ENCODE results near the gene MPL.

DNA sequence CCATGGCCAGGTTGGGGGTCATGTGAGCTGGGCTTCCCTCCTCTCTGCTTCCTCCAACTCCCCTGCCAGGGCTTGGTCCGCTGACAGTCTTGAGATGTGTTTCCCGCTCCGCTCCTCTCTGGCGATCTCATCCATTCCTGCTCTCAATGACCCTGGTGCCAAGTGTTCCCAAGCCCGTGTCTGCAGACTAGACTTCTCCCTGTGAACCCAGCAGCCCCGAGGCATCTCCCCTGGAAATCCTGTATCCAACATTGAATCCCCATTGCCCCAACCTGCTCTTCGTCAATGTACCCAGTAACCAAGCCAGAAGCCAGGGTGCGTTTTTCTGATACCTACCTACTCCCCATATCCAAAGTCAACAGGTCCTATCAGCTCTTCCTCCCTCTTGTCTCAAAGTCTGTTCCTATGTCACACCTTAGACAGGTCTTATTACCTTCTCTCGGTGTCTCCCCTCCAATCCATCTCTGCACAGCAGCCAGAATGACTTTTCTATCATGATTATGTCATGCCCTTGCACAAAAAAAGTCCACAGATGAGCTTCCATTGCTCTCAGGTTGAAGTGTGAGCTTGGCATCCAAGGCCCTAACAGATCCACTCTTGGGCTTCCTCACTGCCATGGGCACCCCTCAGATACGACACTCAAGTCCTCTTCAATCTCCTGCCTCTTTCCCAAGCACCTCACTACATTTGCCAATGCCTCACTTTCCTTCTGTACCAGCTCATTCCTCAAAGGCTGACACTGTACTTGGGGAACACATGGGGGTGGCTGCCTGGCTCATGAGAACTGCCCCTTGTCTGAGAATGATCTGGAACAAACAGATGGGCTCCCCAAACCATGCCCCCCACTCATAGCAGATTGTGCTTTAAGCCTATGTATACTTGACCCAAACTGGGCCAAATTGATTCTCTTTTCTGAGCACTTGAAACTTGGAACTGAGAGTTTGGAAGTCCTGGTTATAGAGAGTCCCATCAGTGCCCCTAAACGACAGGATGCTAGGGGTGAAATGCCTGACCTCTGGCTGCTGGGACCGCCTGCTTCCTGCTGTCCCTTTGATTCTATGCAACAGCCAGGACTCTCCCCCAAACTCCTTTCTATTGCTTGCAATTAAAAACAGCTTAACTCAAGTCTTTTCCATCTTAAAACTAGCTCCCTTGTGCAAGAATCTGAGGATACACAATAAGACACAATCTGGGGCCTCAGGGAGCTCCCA lies 5.1 kb downstream of the C1orf210 start:
- PRO-cap, 2 experiments, result no peak in any of the 2 experiments

- PRO-cap, 2 experiments, result no peak in any of the 2 experiments
Observed at GRCh38 chr1:43284460-43285240, 731 bp downstream of the C1orf210 start.

- PRO-cap, 2 experiments, result no peak in any of the 2 experiments
Observed at GRCh38 chr1:43302589-43303115, 1.9 kb downstream of the TIE1 start.

DNA sequence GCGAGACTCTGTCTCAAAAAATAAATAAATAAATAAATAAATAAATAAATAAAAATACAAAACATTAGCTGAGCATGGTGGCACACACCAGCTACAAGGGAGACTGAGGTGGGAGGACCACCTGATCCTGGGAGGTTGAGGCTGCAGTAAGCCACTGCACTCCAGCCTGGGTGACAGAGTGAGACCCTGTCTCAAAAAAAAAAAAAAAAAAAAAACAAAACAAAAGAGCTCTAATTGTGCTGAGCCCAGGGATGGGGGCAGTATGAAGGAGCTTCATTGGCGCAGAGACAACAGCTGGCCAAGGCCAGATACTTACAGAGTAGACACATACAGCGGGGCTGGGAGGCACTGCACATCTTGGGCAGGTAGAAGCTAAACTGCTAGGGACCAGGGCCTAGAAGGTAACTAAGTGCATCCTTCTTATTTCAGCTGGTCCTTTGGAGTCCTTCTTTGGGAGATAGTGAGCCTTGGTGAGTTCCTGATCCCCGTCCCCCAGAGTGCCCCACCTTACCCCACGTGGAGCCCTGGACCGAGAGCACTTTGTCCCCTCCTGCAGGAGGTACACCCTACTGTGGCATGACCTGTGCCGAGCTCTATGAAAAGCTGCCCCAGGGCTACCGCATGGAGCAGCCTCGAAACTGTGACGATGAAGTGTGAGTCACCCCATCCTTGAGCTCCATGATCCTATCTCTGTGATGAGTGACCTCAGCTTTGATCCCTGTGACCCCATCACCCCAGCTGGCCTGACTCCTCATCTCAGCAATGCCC lies 16.6 kb upstream of the MPL start:
- PRO-cap, 2 experiments, result no peak in any of the 2 experiments

- PRO-cap, 2 experiments, result no peak in any of the 2 experiments
Observed at GRCh38 chr1:43330082-43330566, 7.5 kb upstream of the MPL start.

- PRO-cap, 2 experiments, result no peak in any of the 2 experiments
Observed at GRCh38 chr1:43337547-43338120, at the start of gene MPL. TSS of gene MPL (plus strand) at chr1:43337818.

- PRO-cap, 2 experiments, result peak in 2 of 2 experiments; most common plus-strand start chr1:43349109 (in 2); most common minus-strand start chr1:43349001 (in 1)
Observed at GRCh38 chr1:43348869-43349819, 9.6 kb upstream of the CDC20 start.

DNA sequence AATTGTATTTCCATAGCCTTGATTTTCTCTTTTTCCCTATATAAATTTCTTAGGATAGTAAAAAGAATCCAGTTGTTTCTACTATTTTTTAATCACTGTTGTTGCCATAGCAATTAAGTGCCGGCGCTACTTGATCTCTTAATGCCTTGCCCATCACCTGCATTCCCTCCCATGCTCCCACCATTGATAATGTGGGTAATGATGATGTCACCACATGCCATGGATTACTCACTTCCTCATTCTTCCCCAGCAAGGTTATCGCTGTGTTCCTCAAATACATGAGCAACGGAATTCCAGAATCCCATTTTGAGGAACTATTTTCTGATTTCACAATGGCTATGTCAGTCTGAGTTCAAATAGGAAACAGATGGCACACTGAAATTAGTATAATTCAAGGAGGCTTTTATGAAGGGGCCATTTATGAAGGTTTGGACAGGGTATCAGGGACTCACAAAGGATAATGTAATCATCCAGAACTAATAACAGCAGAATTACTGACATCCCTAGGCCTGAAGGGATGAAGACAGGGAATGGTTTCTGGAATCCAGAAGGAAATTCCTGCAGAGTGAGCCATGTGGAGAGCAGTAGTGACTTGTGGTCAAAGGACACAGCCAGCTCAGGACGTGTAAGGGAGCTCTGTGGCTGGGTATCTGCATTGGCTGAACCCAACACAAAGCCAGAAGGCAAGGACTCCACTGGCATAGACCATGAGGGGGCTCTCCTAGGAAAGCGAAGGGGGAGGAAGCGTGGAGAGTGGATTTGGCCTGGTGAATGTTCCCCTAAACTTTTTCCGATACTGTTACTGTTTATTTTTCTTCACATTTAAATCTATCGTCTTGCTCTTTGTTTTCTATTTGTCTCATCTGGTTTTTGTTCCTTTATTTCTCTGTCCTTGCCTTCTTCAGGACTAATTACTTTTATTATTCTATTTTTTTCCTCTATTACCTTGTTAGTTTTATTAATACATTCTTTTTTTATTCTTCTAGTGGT lies 19.0 kb upstream of the HYI start:
- PRO-cap, 2 experiments, result no peak in any of the 2 experiments

DNA sequence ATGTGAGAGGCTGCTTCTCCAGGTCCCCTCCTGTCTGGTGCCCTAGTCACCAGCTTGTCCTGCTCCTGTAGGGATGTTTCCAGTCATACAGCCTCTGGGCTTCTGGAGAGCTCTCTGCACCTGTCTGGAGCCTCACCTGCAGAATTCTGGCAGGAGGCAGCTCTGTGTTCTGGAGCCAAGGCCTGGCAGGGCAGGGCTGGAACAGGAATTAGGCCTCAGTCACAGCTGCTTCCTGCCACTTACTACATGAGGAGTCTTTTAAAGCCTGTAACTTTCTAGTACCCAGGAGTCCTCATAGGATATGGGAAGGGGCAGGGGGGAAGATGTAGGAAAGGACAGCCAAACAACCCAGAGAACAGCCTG lies 31.5 kb upstream of the ARTN start:
- PRO-cap, 2 experiments, result no peak in any of the 2 experiments

DNA sequence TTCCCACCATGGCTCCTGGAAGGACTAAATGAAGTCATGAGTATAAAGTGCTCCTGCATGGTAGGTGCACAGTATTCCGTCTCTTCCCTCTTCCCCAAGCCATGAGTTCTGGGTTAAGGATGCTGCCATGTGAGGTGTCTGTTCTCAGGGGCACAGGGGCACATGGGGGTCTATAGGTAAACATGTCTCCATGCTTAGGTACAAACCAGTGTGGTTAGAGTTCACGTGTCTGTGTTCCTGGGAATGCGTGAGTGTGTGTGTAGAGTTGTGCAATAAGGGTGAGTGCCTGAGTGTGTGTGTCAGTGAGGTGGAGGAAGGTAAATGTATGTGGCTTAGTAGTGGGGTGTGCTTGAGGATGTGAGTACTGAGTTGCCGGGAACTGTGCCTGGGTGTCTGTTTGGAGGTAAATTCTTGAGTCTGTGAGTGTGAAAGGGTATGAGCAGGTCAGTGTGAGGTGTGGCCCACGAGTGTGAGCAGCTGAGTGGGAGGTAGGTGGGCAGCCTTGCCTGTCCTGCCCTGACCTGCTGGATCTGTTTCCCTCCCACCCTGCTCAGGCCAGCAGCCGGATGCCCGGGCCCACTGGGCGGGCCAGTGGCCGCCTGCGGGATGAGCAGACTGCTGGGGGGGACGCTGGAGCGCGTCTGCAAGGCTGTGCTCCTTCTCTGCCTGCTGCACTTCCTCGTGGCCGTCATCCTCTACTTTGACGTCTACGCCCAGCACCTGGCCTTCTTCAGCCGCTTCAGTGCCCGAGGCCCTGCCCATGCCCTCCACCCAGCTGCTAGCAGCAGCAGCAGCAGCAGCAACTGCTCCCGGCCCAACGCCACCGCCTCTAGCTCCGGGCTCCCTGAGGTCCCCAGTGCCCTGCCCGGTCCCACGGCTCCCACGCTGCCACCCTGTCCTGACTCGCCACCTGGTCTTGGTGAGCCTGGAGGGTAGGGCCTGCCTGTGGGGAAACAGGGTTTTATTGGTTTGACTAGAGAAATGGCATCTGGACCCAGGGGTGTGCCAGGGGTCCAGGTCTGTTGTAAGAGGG lies 1.9 kb downstream of the B4GALT2 start:
- PRO-cap, 2 experiments, result peak in 1 of 2 experiments; most common minus-strand start position 702 of the sequence (in 1)

DNA sequence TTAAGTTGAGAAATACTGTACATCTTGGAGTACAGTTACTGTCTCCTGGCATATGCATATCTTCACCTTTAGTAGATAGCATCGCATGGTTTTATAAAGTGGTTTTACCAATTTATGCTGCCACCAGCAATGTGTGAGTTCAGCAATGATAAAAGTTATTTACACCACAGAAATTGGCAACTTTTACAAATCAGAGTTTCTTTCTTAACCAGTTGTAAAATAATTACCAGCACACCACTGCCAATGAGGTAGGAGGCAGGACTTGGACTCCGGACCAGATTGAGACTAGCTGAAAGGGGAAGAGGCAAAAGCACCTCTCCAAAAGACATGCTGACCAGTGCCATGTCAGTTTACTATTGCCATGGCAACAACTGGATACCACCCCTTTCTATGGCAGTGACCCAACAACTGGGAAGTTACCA lies 18.8 kb upstream of the SLC6A9 start:
- PRO-cap, 2 experiments, result no peak in any of the 2 experiments

GRCh38 chr1:44221224-44222272 lies 8.3 kb downstream of the DMAP1 start:
- PRO-cap, 2 experiments, result no peak in any of the 2 experiments

- PRO-cap, 2 experiments, result no peak in any of the 2 experiments
Observed at GRCh38 chr1:44283835-44284912, 70.9 kb downstream of the ERI3 start.

DNA sequence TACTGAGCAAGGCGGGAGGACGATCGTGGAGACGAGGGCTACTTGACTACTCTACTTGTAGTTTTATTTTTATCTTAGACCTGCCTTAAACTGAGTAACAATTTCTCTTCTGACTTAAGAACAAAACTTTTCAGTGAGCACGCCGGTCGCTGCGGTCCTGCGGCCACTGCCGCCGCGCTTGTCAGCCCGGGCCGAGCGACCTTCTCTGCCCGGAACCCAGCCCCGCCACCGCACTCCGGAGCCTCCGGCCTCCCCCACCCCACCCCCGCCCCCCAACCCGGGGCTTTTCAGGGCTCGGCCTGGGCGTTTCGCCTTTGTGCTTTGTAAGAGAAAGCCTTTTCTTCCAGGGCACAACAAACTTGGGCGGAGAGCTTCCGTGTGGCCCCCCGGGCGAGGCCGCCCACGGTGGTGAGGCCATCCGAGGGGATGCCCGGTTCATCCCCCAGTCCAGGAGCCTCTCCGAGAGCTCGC lies 1.4 kb downstream of the RNF220 start:
- PRO-cap, 2 experiments, result no peak in any of the 2 experiments

- PRO-cap, 2 experiments, result no peak in any of the 2 experiments
Observed at GRCh38 chr1:44418072-44418790, 13.2 kb downstream of the RNF220 start.

DNA sequence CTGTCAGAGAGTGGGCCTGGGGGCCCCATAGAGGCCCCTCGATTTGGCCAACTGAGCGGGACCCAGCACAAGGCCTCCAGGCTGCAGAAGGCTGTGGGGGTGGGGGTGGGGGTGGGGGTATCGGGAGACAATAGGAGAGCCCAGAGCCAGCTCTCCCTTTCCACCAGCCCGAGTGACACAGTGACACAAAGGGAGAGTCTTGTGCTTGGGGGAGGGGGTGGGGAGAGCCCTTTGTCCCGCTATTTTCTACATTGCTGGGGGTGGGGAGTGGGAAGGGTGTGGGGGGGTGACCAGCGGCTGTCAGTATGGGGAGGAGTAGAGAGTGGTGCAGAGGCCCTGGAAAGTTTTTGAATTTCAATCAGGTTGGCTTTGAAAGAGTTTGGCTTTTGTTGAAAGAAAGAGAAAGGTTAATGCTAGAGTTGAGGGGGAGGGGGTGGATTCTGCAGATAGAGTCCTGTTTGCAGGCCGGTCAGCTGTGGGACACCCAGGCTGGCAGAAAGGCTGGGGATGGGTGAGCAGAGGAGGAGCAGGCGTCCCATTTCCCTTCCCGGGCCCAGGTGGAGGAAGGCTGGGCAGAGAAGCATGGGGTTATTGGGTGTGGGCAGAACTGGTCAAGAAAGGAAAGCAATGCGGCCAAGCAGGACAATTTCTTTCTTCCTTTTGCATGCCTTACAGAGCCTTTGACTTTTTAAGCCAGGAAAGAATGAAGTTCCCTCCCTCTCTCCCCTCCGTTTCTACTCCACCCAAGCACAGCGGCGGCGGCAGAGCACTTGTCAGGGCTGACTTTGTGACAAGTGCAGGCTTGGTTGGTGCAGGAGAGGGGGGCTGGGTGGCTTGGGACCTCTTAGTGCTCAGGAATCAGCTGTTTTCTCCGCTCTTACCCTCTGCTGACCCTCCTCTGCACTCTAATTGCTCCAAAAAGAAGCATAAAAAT lies 96.2 kb downstream of the RNF220 start:
- PRO-cap, 2 experiments, result no peak in any of the 2 experiments

- PRO-cap, 2 experiments, result no peak in any of the 2 experiments
Observed at GRCh38 chr1:44524137-44524676, 119.2 kb downstream of the RNF220 start.

DNA sequence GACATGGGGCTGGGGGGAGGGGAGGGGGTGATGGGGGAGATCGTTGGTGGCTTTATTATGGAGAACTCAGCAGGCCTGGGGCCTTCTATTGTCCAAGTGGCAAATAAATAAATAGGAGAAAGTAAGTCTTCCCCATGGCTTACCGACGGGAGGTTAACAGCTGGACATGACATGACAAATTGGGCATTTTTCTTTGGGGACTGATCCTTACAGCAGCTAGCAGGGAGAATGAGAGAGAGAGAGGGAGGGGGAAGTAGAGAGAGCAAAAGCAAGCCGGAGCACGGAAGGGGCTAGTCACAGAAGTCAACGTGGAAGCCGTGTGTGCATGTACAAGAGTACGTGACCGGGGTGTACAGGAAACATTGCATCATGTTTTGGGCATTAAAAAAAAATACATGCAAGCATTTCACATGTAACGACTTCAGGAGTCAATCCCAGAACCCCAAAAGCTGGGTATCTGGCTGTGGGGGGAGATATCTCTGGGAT lies 130.9 kb downstream of the TMEM53 start:
- PRO-cap, 2 experiments, result no peak in any of the 2 experiments

DNA sequence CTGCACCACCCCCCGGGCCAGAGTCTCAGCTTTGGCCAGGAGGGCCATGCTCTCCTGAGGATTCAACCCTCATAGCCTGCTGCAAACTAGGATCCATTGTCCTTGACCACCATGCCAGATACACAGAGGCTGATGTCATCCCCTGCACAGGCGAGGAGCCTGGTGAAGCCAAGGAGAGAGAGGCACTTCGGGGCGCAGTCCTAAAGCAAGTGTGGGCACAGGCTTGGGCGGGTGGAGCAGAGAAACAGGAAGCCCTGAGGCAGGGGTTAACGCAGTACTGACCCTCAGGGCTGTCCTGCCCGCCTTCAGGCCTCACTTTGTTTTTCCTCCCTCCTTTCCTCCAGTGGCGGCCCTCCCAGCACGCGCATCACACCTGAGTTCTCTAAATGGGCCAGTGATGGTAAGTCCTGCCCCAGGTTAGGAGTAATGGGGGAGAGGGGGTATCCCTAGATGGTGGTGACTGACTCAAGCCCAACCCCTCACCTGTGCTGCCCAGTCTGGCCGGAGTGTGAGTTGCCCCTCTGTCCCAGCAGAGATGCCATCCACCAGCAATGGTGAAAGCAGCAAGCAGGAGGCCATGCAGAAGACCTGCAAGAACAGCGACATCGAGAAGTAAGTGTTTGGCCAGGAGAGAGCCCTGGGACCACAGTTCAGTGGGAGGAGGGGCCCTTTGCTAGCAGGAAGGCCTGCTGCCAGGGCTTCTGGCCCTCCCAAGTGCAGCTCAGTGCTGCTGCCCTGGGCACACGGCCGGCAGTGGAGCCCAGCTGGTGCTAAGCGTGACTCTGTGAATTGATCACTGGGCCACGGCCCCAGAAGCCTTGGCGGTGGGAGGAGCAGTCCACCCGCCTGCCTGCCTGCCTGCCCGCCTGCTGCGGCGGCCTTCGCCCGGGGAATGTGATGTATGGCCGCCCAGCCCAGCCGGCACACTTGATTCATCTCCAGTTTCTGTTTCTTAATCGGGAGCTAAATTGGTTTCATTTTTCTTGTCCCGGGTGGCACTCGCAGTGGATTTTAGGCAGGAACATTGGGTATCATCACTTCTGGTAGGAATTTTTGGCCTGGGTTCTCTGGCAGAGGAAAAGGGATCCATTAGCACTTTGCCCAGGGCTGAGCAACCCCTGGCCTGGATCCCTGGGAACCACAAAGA lies 29.0 kb downstream of the TMEM53 start:
- PRO-cap, 2 experiments, result no peak in any of the 2 experiments

GRCh38 chr1:44654611-44655198 lies 19.6 kb downstream of the TMEM53 start:
- PRO-cap, 2 experiments, result no peak in any of the 2 experiments